B cell (primary cell): ENCODE measurements around a stretch of chr16.

- PRO-cap: no peak
- CAGE, long polyA plus RNA: no peak
Measured at GRCh38 chr16:85622161-85622760, 9.1 kb downstream of the GSE1 start.

- PRO-cap: no peak
- CAGE, long polyA plus RNA: no peak
Measured at GRCh38 chr16:85639469-85639971, 26.4 kb downstream of the GSE1 start.

DNA sequence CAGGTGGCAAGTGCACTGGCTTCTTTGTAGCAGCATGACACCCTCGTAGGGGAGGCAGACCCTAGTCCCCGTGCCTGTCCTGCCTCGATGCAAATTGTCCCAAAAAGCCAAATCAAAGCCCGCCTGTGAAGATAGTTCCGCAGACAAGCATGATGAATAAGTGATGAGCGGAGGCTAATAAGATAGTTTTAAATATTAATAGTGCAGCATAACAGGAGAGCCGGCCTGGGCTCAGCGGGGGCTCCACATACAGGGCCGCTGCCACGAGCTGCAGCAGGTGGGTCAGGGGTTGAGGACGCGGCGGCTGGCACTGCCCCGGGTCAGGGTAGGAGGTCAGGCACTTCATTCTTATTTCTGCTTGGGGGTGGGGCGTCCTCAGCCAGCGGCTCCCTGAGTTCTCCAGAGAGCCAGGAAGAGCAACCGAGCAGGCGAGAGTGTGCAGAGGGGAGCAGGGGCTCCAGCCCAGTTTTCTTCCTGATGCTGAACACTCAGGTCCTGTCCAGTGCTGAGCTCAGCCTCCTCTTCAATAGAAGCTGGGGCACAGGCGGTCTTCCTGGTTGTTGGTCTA is 26.8 kb downstream of the GINS2 start:
- PRO-cap: no peak
- CAGE, long polyA plus RNA: no peak

GRCh38 chr16:85707633-85708279 is 19.0 kb upstream of the GINS2 start:
- PRO-cap: no peak
- CAGE, long polyA plus RNA: no peak

DNA sequence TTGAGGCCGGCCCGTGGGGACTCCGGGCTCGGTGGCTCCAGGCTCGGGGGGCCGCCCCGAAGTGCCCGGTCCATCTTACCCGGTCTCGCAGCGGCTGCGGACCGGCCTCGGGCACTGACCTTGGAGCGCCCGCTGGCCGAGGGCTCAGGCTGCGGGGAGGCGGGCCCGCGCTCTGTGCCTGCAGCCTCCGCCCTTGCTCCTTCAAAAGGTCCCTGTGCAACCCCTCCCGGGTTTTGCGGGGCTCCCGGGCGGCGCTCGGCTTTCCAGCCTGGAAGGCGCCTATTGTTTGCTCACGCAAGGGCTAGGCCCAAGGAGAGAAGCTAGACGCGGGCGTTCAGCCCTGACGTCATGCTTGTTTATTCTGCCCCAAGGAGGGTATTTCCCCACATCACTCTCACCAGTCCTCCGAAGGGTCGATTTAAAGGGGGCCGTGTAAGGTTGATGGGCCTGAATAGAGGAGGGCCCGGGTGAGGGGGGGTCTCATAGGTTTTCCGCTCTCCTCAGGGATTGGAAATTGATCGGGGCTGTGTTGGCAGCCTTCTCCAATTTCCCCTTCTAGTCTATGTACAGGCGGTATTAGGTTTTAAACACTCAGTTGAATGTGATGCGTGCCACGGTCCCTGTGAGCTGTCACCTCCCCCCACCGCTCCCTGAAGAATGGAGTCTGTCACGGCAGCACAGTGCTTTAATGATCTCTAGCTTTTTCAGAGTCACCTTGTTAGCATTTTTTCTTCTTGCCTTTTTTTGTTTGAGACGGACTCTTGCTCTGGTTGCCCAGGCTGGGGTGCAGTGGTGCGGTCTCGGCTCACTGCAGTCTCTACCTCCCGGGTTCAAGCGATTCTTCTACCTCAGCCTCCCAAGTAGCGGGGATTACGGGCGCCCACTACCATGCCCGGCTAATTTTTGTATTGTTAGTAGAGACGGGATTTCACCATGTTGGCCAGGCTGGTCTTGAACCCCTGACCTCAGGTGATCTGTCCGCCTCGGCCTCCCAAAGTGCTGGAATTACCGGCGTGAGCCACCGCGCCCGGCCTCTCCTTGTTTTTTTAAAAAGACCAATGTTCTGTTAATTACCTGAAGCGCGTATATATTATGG is 744 bp downstream of the COX4I1 start:
- PRO-cap: bidirectional peak, plus-strand start at position 400 of the sequence, minus-strand start at position 288 of the sequence; bidirectional peak, plus-strand start at position 594 of the sequence, minus-strand start at position 659 of the sequence
- CAGE, long polyA plus RNA: no peak

- PRO-cap: no peak
- CAGE, long polyA plus RNA: no peak
Measured at GRCh38 chr16:85838287-85838740, 38.8 kb downstream of the COX4I1 start.

GRCh38 chr16:85859249-85859644 is 39.7 kb upstream of the IRF8 start:
- PRO-cap: no peak
- CAGE, long polyA plus RNA: no peak

DNA sequence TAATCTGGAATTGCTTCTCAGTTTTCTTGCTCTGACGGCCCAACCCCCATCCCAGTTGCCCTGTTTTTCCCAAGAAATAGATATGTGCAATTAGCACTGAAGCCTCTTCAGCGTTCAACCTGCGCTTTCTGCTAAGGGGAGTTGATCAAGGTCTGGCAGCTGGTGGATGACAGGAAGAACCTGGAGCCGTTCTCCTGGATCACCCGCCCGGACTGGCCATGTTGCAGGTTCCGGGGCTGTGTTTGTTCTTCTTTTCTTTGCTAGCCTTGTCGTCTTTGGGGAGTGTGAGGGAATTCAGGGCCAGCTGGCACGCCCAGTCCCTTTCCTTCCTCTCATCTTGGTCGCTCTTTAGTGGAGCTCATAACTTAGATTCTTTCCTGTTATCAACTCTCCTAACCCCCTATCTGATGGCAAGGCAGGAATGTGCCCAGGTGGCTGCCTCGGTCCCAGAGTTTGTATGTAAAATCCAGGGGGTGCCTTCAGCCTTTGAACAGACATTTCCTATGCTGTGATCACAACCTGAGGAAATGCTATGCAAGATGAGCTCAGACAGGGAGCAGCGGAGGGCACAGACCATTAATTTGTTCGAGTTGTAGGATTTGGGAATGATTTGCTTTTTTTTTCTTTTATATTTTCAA is 28.8 kb upstream of the IRF8 start:
- PRO-cap: no peak
- CAGE, long polyA plus RNA: no peak

DNA sequence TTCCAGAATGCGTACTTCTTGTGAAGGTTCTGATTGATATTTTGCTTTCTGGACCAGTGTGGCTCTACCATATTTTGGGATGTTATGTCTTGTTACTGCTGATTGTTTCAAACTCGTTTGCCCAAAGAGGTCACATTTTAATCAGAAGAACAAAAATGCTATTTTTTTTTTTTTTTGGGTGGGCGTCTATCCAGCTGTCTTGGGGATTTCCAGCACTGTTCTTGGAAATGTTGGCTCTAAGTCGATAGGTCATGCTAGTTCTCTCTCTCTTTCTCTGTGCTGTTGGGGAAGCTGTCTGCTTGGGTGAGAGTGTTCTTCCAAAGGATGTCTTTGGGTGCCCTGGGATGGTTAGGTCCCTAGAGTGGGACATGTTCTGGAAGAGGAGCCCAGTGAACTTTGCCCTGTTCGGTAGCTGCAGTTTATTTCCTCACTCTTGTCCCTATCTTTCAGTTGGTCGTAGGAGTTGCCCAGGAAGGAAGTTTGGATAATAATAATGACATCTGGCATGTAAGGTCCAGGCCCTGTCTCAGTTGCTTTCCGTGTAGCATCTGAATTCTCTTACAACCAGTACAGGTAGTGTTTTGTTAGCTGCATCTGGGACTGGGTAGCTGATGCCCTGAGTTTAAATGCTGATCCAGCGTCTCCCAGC is 2.9 kb downstream of the IRF8 start:
- PRO-cap: no peak
- CAGE, long polyA plus RNA: no peak

DNA sequence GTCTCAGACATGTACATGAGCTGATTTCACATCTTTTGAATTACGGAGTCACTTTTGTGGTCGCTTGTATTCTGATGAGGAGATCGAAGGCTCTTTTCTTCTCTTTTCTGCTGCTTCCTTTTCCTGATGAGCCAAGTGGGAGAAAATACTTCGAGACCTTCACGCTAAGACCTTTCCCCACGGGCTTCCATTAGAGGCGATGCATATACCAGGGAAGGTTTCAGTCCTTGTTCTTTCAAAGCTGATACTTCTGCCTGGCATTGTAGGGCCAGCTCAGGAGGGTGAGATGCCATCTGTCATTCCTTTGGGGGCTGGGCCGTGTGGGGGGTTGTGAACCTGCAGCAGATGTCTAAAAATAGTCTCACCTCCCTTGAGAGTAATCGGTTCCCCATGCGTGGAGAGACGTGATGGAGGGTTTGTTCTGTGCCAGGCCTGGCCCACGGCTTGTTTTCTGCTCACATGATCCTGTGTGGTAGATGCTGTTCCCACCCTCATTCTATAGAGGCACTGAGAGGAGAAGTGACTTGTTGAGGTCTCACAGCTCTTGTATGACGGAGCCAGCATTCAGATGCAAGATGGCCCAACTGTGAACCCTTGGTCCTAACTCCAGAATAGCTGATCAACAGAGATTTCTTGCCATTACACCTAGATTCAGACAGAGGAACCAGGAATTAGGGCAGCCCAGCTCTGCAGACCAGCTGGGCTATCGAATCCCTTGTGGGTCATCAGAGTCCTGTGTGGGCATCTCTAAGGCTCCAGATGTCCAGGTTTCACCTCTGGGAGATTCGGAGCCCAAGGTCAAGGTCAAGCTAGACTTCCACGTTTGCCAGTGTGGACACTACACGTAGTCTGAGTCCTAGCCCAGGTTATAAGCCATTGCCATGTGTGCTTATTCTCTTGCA is 4.6 kb downstream of the IRF8 start:
- PRO-cap: bidirectional peak, plus-strand start at position 494 of the sequence, minus-strand start at position 262 of the sequence
- CAGE, long polyA plus RNA: no peak

DNA sequence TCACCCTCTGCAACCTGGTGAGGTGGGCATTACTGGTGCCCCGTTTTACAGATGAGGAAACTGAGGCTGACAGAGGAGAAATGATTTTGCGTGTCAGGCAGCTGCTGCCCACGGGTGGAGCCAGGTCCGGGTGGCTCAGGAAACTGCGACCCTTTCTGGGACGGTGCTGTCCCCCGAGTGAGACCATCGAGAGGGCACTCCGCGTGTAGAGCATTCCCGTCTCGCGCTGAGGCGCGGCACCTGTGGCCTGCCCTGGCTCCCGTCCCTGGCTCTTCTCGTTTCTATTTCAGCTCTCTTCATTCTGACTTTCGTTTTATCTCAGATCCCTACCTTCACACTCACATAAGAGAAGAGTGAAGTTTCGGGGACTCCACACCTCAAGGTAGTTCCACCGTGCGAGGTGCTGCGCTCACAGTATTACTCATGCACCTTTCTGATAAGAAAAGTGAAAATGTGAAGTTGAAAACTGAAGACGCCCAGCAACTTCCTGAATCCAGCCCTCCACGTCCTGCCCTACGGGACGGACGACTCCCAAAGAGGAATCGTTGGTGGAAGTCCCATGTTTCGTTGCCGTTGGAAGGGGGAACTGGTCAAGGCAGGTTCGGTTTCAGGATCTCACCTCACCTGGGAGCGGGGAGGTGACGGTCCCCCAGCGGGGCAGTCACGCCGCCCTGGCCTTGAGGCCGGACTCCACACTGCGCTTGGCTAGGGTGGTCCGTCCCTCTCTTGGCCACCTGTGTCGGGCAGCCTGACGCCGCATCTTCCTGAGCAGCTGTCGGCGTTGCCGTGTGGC is 48.8 kb downstream of the IRF8 start:
- PRO-cap: bidirectional peak, plus-strand start at position 373 of the sequence, minus-strand start at position 355 of the sequence
- CAGE, long polyA plus RNA: no peak

- PRO-cap: no peak
- CAGE, long polyA plus RNA: no peak
Measured at GRCh38 chr16:85962207-85962763, 63.3 kb downstream of the IRF8 start.

DNA sequence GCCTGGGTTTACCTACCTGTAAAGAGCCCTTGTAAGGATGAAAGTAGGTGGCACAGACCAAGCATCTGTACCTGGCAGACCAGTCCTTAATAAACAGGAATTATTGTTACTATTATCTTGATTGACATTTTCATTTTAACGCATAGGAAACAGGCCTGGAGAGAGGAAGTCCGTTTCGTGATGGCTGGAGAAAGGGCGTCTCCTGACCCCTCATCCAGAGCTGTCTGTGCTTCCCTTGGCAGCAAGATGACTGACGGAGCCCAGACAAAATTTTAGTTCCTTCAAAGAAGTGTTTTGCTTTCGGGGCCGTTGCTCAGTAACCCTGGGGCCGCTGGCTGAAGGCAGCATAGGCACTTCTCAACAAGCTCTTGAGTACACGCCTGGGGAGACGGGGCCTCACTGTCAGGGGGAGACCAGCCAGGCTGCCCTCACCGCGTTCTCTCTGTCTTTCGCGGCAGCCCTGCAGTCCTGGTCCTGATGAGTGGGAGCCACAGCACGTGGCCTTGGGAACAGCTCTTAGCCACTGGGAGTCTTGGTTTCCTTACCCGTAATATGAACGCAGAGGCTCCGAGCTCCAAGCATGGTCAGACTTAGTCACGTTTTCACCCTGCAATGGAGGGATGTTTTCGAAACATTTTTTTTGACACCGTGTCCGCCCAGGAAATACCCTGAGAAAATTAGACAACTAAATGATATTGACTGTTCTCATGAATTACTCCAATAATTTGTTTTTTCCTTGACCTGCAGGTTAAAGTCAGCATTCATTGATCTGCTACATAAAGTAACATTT is 86.0 kb downstream of the IRF8 start:
- PRO-cap: bidirectional peak, plus-strand start at position 401 of the sequence, minus-strand start at position 252 of the sequence; unidirectional peak, minus-strand start at position 614 of the sequence
- CAGE, long polyA plus RNA: no peak

DNA sequence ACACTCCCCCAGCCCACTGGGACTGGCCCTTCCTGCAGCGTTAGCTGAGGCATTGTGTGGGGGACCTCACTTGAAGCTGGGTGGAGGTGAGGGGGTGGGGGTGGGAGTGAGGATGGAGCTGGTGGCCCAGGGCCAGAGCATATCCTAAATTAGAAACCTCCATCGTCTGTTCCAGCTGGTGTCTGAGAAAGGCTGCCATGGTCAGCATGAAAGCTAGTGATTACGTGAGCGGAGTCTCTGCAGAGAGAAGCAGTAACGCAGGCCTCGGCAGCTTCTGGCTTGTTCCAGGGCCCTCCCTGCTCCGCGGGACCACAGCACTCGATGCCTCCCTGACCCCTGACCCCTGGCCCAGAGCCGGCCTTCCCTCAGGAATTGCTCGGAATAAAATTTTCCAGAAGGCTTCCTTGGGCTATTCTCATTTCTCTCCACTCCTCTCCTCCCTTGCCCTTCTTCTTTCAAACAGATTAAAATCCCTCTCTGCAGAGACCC is 160.9 kb downstream of the IRF8 start:
- PRO-cap: no peak
- CAGE, long polyA plus RNA: no peak

GRCh38 chr16:86219552-86220026 is 290.7 kb upstream of the FOXF1 start:
- PRO-cap: no peak
- CAGE, long polyA plus RNA: no peak

DNA sequence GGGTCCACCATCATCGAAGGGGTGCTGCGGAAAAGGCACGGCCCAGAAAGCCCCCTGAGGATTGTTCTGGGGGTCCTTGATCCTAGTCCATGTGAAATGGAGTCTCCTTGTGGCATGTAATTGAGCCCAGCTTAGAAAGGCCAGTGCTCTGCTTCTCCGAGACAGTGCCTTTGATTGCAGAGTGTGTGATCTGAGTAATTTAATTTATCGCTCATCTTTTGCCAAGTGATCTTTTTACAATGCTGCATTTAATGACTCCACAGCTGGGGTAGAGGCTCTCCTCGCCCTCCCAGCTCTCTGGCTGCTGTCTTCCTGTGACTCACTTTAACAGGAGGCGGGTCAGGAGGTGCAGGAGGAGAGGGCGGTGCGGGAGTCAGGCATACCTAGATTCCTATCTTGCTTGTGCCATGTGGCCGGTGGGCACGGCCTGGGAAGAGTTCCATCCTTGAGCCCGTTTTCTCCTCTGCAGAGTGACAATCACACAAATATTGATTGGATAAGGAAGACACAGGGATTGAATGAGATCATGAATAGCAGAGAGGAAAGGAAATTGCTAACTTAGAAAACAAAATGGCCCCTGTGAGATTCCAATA is 113.4 kb upstream of the FOXF1 start:
- PRO-cap: no peak
- CAGE, long polyA plus RNA: no peak

GRCh38 chr16:86496286-86496718 is 14.0 kb upstream of the FOXF1 start:
- PRO-cap: no peak
- CAGE, long polyA plus RNA: no peak

- PRO-cap: no peak
- CAGE, long polyA plus RNA: no peak
Measured at GRCh38 chr16:86497623-86498256, 12.6 kb upstream of the FOXF1 start.

DNA sequence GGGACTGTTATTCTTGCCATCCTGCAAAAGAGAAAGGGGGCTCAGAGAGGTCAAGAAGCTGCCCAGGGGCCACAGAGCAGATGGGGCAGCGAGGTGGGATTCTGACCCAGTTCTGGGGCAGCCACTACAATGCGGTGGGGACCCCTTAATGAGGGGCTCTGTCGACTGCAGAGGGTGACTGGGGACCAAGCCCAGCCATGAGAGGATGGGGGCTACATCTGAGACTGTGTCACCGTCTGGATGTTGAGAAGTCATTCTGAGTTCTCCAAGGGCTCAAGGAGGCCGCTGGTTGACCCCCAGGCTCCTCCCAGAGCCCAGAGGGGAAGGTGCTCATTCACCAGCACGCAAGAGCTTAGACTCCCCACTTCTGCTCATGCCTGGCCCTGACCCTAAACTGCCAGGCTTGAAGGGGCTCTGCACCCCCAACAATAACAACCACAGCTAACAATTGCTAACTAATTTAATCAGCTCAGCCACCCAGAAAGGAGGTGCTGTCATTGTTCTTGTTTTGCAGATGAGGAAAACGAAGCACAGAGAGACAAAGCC is 9.2 kb upstream of the FOXF1 start:
- PRO-cap: no peak
- CAGE, long polyA plus RNA: no peak

GRCh38 chr16:86505994-86507133 is 4.0 kb upstream of the FOXF1 start:
- PRO-cap: no peak
- CAGE, long polyA plus RNA: no peak